ENCODE data around the gene NPIPA2.

GRCh38 chr16:13794965-13795731 lies 124.8 kb upstream of the ERCC4 start:
- PRO-cap = no peak
- RAMPAGE, long total RNA, 4 experiments = no peak in any of the 4 experiments

DNA sequence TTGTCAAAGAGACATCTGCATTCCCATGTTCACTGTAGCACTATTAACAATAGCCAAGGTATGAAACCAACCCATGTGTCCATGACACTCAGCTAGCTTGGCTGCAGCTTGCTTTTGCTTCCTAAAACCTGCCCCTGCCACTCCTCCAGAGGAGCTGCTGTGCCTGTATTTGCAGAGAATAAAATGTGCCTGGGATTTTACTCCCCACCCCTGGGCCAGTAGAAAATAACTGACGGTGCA lies 6.7 kb upstream of the ERCC4 start:
- PRO-cap = no peak
- RAMPAGE, long total RNA, 4 experiments = no peak in any of the 4 experiments

- PRO-cap = no peak
- RAMPAGE, long total RNA, 4 experiments = no peak in any of the 4 experiments
Measured at GRCh38 chr16:13995310-13995623, 75.3 kb downstream of the ERCC4 start.

- PRO-cap = no peak
- RAMPAGE, long total RNA, 4 experiments = no peak in any of the 4 experiments
Measured at GRCh38 chr16:14002996-14003781, 67.9 kb upstream of the MRTFB start.

DNA sequence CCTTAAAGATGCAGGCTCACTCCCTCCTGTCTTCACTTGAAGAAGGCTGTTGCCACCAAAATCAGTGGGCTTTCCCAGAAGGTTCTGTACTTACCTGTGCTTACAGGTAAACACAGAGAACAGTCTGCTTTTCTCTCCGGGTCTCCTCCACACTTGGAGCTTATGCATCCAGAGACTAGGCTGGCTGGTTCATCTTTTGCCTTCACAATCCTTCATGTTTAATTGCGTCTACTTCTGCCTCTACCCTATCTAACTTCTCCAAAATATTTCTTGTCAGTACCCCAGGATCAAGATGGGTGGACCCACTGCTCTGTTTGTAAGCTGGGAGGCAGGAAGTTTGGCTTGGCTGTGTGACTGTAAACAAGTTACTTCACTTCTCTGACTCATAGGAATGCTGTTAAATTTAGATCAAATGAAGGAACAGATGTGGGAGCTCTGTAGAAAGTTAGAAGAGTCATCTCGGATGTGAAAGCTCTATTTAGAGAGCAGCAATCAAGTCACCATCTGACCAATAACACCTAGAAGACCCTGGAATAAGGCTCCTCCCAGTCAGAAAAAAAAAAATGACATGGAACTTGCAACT lies 55.3 kb upstream of the MRTFB start:
- PRO-cap = no peak
- RAMPAGE, long total RNA, 4 experiments = start-site peak on the minus strand in 1 of 4 experiments, centred at position 241 of the sequence, 10 reads per replicate

DNA sequence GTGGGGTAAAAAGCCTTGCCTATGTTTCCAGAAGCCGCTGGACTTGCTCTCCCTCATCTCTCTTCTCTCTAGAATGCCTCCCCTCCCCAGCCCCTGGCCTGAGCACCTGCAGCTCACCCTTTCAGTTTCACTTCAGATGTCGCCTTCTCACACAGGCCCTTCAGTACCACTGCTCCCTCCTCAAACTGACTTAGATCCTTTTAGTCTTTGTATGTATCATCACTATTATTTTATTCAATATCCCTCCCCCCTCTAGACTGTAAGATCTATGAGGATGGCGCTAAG lies 122.2 kb downstream of the MRTFB start:
- PRO-cap = unidirectional peak, minus-strand start at position 70 of the sequence
- RAMPAGE, long total RNA, 4 experiments = no peak in any of the 4 experiments

GRCh38 chr16:14225282-14226031 lies 154.3 kb downstream of the MRTFB start:
- PRO-cap = no peak
- RAMPAGE, long total RNA, 4 experiments = start-site peak on the plus strand in 1 of 4 experiments, at chr16:14225910-14225953 at its widest, 7 reads per replicate

- PRO-cap = unidirectional peak, plus-strand start at chr16:14285092
- RAMPAGE, long total RNA, 4 experiments = no peak in any of the 4 experiments
Measured at GRCh38 chr16:14284857-14285425, 213.8 kb downstream of the MRTFB start.

GRCh38 chr16:14292051-14292299 lies 220.9 kb downstream of the MRTFB start:
- PRO-cap = no peak
- RAMPAGE, long total RNA, 4 experiments = no peak in any of the 4 experiments

DNA sequence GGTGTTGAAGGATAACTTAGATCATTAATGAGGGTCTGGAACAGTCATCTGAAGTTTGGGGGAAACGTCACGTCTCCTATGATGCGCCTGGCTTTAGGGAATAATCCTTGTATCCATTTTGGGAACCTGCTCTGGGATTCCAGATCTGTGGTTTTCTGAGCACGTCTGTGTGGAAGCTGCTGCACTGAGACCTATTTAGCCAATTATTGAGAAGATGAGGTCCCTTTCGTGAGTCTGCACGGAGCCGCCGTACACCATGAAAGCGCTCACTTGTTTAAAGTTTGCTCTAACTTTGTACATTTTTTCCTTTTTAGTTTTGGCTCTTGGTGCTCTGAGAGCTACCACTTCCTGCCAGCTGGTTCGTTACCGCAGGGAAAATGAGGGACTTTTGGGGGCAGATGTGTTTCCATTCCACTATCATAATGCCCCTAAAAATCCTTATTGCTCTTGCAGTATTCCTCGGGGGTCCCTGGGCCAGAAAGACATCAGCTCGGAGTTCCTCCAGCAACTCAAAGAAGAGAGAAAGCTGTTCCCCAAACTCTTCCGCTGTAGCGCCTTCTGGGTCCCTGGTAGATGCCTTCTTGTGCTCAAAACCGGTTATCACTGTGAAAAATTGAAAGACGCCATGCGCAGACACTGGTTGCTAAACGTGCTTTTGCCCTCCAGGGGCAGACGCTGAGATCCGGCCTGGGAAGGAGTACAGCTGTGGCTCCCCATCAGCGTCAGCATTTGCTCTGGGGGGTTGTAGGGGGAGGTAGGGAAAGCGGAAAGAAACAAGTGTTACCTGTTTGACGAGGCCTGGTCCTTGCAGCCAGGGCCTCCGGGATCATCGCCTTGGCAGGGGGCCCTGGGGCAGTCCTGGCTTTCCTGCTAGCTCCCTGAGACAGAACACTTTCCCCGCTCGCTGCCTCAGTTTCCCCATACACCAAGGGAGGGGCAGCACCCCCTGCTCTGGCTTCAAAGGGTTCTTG lies 238.1 kb downstream of the MRTFB start:
- PRO-cap = no peak
- RAMPAGE, long total RNA, 4 experiments = no peak in any of the 4 experiments

DNA sequence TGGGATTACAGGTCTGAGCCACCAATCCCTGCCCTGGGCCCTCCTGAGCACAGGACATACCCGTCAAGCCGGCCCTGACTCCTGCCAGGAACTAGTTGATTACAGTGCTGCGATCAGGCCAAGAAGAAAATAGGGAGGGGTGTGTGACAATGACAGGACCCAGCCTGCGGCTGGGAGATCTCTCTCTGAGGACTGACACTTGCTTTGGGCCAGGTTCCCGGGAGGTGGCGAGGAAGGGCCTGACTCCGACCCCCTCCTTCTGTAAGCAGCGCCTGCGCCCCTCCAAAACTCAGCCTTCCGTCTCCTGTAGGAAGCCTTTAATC lies 276.6 kb downstream of the MRTFB start:
- PRO-cap = no peak
- RAMPAGE, long total RNA, 4 experiments = no peak in any of the 4 experiments

DNA sequence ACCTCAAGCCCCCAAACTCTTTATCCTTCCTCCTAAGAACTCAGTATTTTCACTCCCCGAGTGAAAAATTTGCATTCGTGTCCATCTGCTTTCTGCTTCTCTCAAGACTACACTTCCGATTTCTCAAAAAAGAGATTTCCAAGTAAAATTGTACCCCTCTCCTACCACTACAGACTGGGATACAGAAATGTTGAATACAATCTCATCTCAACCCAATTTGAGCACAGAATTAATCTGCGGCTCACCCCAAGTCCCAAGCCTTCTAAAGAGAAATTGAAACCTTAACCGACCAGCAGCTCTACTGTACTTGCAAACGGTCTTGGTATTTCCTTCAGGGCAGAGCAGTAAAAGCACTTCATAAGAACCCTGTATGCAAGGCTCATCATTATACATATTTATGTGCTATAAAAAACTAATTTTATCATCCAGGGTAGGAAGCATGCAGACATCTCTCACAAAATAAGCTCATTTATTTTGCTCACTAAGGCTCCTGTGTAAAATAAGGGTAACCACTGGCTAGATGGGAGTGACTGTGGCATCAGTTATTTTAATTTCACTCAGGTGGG lies 65.2 kb downstream of the PARN start:
- PRO-cap = unidirectional peak, minus-strand start at position 264 of the sequence
- RAMPAGE, long total RNA, 4 experiments = no peak in any of the 4 experiments

DNA sequence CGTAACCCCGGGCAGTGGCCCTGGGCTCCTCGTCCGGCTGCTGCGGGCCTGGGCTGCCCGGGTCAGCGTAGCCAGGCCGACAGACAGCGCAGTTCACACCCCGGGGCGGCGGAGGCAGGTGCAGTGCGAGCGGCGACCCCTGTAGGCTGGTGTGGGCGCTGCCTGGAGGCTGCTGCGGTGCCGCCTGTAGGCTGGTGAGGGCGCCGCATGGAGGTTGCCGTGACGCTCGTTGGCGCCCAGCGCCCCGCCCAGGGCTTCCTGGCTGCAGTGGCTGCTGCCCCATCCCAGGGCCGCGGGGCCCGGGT lies at the start of gene NPIPA2:
Gene NPIPA2 (plus strand): TSS at position 251 of the 305 bp plus-strand sequence.
- PRO-cap = no peak
- RAMPAGE, long total RNA, 4 experiments = no peak in any of the 4 experiments

DNA sequence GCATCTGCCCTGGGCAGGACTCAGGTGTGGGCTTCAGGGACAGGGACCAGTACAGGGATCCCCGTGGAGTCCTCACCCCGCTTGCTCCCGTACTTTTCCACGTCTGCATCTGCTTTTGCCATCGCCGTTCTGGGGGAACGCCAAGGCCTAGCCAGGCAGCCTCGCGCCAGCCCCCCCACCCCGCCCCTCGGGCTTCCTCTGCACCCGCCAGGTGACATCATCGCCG lies 48.4 kb upstream of the RRN3 start:
- PRO-cap = no peak
- RAMPAGE, long total RNA, 4 experiments = no peak in any of the 4 experiments

- PRO-cap = no peak
- RAMPAGE, long total RNA, 4 experiments = no peak in any of the 4 experiments
Measured at GRCh38 chr16:15621600-15621984, 21.4 kb downstream of the MARF1 start.

GRCh38 chr16:15636380-15637009 lies 6.5 kb downstream of the MARF1 start:
- PRO-cap = unidirectional peak, minus-strand start at chr16:15636549
- RAMPAGE, long total RNA, 4 experiments = no peak in any of the 4 experiments

DNA sequence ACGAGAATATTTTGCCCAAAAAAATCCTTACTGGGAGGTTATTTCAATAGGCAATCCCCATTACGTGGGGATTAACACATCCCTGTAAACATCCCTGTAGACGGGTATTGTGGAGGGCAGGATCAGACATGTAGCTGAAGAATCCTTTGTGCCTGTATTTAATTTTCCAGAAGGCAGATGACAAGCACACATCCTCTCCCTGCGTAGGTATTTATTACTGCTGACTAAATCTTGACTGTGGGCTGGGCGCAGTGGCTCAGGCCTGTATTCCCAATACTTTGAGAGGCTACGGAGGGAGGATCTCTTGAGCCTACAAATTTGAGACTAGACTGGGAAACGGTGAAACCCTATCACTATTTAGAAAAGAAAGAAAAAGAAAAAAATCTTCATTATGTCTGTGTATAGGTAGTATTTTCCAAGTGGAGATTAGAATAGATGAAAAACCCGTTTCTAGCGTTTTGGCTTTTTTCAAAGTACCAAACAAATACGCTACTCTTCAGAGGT lies 1.4 kb upstream of the MARF1 start:
- PRO-cap = bidirectional peak, plus-strand start at position 281 of the sequence, minus-strand start at position 130 of the sequence
- RAMPAGE, long total RNA, 4 experiments = no peak in any of the 4 experiments

DNA sequence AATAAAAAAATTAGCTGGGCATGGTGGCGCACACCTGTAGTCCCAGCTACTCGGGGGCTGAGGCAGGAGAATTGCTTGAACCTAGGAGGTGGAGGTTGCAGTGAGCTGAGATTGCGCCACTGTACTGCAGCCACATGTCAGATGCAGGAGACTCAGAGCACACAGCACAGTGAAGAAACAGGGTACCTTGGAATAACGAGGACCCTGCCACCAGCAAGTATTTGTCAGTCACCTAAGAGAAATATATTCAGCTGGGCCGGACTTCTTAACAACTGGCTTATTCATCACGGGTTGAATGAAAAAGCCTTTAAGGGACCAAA lies 22.2 kb downstream of the NDE1 start:
- PRO-cap = no peak
- RAMPAGE, long total RNA, 4 experiments = no peak in any of the 4 experiments

GRCh38 chr16:15702726-15703488 lies 52.9 kb downstream of the NDE1 start:
- PRO-cap = no peak
- RAMPAGE, long total RNA, 4 experiments = no peak in any of the 4 experiments

DNA sequence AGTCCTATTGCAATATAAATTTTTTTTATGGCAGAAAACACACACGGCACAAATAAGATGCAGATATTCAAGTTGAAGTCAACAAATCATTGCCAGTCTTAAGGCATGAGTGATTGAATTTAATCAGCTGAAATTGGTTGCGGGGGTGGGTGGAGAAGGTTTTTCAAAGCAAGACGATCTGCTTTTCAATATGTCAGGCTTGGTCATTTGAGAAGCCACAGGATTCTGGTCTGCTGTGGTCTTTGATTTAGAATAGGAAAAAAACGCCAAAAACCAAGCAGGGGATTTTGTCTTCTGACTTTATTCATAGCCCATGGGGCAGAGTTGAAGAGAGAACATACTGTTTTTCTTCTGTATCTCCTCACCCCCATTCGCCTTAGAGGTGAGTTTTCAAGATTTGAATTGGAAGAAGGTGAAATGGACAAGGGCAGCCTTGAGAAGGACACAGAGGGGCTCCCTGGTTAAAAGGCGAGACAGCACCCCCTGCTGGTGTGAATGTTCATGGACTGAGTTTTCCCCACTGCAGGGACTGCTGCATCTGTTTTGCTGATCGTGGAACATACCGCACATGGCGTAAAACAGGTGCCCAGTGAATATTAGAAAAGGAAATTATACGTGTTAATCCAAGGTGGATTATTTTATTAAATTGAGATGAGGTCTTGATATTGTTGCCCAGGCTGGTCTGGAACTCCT lies 54.3 kb downstream of the NDE1 start:
- PRO-cap = no peak
- RAMPAGE, long total RNA, 4 experiments = no peak in any of the 4 experiments